Endothelial cell (in vitro differentiated cells): ENCODE data around the genes LDB1 and FBXL15.

- PRO-cap = bidirectional peak, plus-strand start at chr10:100999323, minus-strand start at chr10:100999182; bidirectional peak, plus-strand start at chr10:100999419, minus-strand start at chr10:100999423; bidirectional peak, plus-strand start at chr10:100999513, minus-strand start at chr10:100999680
Measured at GRCh38 chr10:100999055-100999528, 516 bp upstream of the LZTS2 start.

DNA sequence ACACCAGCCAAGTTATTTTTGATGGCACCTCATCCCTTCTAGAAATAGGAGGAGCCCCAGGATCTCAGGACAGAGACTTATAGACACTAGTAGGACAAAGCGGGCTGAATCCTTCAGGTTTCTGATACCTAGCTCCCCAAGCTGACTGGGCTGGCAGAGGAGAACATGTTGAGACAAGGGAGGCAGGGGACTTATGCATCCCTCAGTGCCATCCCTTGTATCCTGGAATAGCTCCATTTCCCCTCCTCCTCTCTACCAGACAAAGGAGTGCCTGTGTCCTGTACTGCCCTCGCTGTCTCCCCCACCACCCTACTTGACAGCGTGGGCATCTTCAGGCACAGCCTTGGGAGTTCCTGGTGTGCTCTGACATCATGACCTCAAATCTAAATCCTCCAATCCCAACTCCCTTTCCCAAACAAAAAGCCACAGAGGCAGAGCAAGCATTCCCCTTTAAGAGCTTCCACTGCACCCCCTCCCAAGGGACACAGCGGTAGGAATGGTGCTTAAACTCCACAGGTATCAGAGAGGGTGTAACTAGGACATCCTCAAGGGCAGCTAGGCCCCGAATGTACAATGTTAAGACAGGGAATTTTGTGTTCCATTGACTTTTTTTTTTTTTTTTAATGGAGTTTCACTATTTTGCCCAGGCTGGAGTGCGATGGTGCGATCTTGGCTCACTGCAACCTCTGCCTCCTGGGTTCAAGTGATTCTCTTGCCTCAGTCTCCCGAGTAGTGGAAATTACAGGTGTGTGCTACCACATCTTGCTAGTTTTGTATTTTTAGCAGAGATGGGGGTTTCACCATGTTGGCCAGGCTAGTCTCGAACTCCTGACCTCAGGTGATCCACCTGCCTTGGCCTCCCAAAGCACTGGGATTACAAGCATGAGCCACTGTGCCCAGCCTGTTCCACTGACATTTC, 9.2 kb downstream of the SFXN3 start:
- PRO-cap = no peak

- PRO-cap = bidirectional peak, plus-strand start at chr10:101062882, minus-strand start at chr10:101062648
Measured at GRCh38 chr10:101062379-101063265, 833 bp downstream of the KAZALD1 start.

- PRO-cap = no peak
Measured at GRCh38 chr10:101120854-101121243, 10.3 kb upstream of the TLX1 start.

DNA sequence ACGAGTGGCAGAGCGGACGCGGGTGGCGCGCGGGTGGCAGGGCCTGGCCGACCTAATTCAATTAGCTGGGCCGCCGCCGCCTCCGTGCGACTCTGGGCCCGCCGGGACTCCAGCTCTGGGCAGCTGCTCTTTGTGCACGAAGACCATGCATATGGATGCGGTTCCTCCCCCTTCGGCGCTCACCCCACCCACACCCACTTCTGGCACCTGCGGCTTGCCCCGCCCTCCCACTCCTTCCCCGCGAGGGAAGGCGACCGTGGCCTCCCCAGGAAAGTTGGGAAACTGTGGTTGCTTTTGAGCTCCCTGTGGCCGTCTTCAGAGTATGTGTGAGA, 7.6 kb upstream of the TLX1 start:
- PRO-cap = no peak

- PRO-cap = bidirectional peak, plus-strand start at chr10:101136136, minus-strand start at chr10:101136070
Measured at GRCh38 chr10:101135699-101136422, 4.8 kb downstream of the TLX1 start.

GRCh38 chr10:101353443-101353821, 533 bp upstream of the BTRC start:
- PRO-cap = bidirectional peak, plus-strand start at chr10:101354069, minus-strand start at chr10:101353754

- PRO-cap = bidirectional peak, plus-strand start at chr10:101694212, minus-strand start at chr10:101694046; bidirectional peak, plus-strand start at chr10:101694407, minus-strand start at chr10:101694483
Measured at GRCh38 chr10:101694146-101694710, 742 bp downstream of the FBXW4 start.

GRCh38 chr10:101725769-101726345, 30.9 kb upstream of the FBXW4 start:
- PRO-cap = no peak

- PRO-cap = bidirectional peak, plus-strand start at chr10:102120309, minus-strand start at chr10:102120239; bidirectional peak, plus-strand start at chr10:102120699, minus-strand start at chr10:102120763
Measured at GRCh38 chr10:102120041-102121004, at the start of gene LDB1. TSS of gene LDB1 (minus strand) at chr10:102120368.

GRCh38 chr10:102122041-102122531, 1.9 kb upstream of the LDB1 start:
- PRO-cap = bidirectional peak, plus-strand start at chr10:102122212, minus-strand start at chr10:102122155

DNA sequence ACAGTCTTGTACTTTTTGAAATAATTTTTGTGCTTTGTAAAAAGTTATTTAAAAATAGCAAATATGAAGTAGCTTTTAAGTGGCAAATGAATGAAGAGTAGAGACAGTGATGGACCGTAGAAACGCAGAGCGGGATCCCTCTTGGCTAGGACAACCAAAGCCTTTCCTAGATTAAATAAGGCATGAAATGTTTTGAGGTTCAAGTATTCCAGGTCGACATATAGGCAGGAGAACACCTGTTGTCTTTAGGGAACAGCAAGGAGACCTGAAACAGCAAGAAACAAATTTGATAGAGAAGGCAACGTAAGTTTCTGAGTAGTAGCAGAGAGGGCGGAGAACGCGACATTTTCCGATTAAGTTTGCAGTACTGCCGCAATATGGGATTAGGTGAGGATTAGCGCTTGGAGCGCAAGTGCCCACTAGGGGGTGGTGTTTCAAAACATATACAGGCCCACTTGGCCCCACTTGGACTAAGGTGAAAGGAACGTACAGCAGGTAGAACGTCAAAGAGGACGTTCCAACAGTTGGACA, 563 bp upstream of the PPRC1 start:
- PRO-cap = unidirectional peak, plus-strand start at position 473 of the sequence

DNA sequence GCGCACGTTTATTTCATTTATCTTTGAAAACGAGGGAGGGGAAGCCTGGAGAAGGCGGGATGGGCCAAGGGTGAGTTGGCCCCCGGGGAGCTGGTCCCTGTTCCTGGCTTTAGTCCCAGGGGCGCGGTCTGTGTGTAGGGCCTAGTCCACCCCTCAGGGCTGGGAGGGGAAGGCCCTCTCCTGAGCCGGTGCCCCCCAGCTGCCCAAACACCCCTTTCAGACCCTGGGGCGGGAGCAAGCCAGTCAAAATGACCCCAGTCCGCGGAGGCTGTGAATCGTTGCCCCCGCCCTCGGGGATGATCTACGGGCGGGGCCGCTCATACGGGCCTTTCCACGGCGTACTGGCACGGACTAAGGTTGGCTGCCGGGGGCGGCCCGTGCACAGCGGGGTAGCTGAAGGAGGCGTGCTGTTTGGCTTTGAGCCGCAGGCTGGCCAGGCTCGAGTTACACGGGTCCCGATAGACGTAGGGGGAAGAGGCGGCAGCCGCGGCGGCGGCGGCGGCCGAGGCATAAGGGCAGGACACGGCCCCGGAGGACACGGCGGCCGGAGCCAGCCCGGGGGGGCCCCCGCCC, 4.2 kb downstream of the ELOVL3 start:
- PRO-cap = no peak

DNA sequence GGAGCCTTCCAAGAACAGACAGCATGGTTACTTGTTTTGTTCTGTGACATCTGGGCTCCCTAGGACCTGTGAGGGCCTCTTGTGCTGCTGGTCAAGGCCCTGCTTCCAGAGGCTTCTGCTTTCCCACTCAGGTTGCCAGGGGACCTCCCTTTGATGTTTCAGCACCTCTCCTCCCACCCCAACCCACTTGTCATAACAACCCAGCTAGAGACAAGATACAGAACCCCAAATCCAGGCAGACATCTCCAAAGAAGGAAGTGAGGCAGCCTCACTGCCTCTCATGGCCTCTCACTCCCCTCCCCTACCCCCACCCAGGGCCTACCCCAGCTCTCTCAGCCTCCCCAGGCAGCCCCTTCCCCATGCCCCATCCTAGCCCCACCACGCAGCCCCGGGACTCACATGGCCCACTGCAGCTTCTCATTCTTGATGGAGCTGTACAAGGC, 11.3 kb downstream of the NFKB2 start:
- PRO-cap = no peak

DNA sequence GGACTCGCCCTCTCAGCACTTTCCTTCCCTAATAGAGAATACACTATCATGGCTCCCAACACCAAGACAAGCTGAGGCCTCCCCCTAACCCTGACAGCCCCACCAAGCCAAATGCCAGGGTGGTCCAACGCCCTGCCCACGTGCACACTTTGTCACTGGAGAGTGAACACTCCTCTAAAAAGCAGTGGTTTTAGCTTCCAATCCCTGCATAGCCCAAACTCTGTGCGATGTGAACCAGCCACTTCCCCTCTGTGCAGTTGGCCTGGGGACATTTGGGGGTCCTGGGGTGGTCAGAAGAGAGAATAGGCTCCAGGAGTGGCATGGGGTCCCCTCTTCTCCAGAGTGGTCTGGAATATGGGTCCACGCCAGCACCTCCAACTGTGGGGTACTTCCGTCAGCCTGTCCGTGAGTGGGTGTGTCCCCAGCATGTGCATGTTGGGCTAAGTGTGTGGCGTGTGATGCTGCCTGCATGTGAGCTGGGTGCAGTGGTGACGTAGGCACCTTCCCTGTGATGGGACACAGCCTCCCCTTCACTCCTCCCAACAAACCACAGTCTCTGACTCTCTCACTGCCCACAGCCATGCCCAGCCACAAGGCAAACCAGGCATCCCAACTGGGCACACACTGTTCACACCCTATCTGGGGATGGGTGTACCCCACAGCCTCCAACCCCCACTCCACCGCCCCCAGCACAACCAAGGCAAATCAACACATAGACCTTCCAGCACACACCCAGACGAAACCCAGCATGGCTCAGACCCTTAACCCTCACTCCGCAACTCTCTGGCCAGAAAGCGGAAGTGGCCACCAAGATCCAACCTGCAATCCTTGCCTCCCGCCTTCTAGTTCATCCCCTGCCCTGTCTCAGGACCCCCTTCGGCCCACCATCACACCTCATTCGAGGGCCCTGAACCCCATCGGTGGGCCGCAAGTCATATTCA, 10.6 kb downstream of the PSD start:
- PRO-cap = no peak

- PRO-cap = bidirectional peak, plus-strand start at chr10:102421116, minus-strand start at chr10:102420945
Measured at GRCh38 chr10:102420487-102421312, at the start of gene FBXL15. TSS of gene FBXL15 (plus strand) at chr10:102420836.

DNA sequence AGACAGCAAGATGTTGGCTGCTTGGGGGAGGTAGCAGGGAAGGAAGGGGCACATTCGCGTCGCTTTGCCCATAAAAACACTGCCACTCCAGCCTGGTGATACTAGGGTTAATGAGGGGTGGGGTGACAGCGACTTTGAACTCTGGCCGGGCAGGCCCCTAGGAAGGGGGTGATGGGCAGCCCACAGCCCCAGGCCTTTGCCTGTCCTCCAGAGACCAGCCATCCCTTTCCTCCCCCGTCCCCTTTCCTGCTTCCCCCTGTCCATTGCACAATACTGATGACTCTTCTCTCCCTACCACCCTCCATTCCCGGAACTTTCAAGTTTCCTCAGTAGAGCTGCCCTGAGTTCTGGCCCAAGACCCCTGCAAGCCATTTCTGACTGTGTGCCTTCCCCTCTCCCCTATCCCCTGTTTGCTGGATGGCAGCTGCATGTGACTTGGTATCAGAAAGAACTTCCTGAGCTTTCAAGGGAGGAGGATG, 2.2 kb upstream of the CUEDC2 start:
- PRO-cap = bidirectional peak, plus-strand start at position 329 of the sequence, minus-strand start at position 248 of the sequence

- PRO-cap = no peak
Measured at GRCh38 chr10:102504628-102505288, 986 bp downstream of the SUFU start.

DNA sequence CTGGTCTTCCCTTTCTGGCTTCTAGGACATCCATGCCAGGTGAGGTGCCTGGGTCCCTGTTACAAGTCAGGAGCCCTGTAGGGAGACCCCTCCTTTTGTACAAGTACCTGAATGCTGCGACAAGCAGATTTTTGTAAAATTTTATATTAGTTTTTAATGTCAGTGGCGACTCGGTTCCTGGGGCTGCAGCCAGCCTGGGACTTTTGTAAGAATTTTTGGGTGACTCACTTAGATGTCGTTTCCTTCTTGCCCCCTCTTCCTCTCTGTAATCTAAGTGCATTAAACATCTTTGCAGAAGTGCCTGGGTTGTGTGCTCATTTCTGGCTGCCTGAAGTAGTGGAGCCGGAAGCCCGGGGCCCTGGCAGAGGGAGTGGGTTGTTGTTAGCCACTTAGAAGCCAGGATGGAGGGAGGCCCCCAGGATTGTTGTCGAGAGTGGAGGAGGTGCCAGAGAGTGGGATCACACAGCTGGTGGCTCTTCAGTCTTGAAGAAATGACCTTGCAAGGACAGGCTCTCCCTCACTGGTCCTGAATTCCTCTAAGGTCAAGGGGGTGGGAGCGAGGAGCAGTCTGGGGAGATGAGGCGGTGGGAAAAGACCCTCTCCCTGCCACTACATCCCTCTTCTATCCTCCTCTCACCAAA, 11.0 kb upstream of the TRIM8 start:
- PRO-cap = no peak

GRCh38 chr10:102659262-102659583, 14.9 kb downstream of the TRIM8 start:
- PRO-cap = no peak